AG08470 (cell line): Measurements from ENCODE around the gene EXOSC2.

GRCh38 chr9:129880642-129881983 is 45.9 kb downstream of the USP20 start:
- RRBS = 75% methylated on average over 4 of the region's 44 CpGs

GRCh38 chr9:129888333-129889466 is 53.4 kb downstream of the USP20 start:
- RRBS = 90% methylated on average over 8 of the region's 42 CpGs

DNA sequence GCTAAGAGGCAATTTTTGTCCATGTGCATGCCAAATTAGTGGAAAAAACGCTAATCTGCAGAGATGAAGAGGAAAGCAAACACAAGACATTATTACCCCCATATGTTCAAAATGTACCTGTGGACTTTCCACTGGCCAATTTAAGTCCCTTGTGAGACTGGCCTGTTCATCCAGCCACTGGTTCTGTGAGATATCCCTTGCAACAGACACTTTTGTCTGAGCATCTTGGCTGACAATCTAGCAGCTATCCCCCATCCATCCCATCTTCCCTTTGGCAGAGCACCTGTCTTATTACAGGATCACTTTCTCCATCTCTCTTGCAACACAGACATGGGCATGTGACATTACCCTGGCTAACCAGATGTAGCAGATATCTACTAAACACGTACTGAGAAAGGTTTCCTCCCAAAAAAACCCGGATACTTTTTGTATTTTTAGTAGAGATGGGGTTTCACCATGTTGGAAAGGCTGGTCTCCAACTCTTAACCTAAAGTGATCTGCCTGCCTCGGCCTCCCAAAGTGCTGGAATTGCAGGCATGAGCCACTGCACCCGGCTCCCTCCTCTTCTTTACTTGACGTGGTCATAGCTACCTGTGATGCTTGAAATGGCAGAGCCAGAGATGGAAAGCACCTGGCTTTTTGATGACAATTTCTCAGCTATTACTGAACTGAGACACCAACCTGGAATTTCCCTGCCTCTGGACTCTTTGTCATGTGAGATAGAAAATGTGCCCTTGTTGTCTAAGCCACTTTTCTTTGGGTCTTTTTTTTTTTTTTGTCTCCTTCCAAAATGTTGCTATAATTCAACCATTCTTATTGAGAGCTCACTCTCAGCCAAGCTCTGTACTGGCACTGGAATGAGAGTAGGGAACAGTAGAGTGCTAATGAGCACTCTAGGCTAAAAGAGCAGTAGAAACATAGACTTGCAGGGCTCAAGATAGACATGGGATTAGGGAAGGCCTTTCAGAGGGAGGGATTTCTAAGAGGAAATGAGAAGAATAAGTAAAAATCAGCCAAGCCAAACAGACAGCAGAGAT is 32.7 kb downstream of the FNBP1 start:
- RRBS = no CpG with 5 or more reads among the region's 6 CpGs

- RRBS = no CpG with 5 or more reads among the region's 3 CpGs
These were observed 54.1 kb upstream of the NCS1 start for GRCh38 chr9:130118112-130118449.

- RRBS = no CpG with 5 or more reads among the region's 10 CpGs
These were observed 39.0 kb upstream of the NCS1 start for GRCh38 chr9:130133167-130133584.

DNA sequence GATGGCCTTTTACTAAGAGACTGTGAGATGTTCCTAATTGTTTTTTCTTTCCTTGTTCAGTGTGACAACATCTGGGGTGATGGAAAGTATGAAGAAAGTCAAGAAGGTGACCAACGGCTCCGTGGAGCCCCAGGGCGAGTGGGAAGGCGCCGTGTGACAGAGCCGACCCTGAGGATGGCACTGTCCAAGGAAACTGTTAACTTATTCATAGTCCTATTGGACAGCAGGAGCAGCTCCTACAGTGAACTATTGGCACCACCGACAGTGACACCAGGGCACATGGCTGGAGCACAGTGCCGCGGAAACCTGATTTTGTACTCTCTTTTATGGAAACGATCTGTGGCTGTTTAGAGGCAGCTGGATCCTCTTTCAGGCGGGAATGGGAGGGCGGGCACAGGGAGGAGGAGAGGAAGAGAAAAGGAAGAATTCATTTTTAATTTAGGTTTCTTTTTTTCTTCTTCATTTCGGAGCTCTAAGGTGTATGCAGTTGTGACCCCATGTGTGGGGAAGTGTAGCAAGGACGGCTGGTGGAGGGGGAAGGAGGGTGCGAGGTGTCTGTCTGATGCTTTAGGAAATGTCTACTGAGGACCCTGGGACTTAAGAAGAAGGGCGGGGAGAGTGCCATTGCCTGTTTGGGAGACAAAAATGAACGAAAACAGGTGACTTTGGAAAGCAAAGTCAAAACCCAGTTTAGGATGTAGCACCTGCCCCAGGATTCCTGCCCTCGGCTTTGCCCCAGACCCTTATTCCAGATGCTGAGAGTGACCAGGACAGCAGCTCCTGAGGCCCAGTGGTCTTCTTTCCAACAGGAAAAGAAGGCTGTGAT is 37.0 kb upstream of the NCS1 start:
- RRBS = no CpG with 5 or more reads among the region's 18 CpGs

DNA sequence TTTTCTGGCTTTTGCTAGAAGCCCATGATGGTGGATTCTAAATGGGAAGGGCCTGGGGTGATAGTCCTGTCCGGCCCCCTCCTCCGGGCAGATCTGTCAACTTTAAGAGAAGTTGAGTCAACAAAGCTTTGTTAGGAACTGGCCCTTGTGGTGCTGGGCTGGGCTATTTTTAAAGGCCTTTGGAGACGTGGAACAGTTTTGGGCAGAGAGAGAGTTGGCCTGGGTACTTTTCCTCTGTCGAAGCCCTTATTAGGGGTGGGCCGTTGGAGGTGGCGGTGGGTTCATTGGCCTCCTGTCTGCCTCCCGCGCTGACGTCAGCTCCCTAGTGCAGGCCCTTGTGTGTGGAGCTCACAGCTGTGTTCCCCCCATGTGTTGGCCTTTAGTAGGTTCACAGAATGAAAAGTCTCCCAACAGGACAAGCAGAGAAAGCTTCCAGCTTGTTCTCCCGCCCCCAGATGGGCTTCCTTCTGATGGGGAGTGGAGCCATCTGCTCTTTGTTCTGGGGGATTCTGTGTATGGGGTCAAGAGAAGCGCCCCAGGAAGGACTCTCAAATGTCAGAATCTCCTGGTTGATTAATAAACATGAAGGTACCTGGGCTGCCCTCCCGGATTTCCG is 2.7 kb downstream of the NCS1 start:
- RRBS = 86% methylated on average over 2 of the region's 13 CpGs

GRCh38 chr9:130209337-130210018 is 37.3 kb downstream of the NCS1 start:
- RRBS = no CpG with 5 or more reads among the region's 24 CpGs

GRCh38 chr9:130214382-130214914 is 42.2 kb downstream of the NCS1 start:
- RRBS = no CpG with 5 or more reads among the region's 7 CpGs

DNA sequence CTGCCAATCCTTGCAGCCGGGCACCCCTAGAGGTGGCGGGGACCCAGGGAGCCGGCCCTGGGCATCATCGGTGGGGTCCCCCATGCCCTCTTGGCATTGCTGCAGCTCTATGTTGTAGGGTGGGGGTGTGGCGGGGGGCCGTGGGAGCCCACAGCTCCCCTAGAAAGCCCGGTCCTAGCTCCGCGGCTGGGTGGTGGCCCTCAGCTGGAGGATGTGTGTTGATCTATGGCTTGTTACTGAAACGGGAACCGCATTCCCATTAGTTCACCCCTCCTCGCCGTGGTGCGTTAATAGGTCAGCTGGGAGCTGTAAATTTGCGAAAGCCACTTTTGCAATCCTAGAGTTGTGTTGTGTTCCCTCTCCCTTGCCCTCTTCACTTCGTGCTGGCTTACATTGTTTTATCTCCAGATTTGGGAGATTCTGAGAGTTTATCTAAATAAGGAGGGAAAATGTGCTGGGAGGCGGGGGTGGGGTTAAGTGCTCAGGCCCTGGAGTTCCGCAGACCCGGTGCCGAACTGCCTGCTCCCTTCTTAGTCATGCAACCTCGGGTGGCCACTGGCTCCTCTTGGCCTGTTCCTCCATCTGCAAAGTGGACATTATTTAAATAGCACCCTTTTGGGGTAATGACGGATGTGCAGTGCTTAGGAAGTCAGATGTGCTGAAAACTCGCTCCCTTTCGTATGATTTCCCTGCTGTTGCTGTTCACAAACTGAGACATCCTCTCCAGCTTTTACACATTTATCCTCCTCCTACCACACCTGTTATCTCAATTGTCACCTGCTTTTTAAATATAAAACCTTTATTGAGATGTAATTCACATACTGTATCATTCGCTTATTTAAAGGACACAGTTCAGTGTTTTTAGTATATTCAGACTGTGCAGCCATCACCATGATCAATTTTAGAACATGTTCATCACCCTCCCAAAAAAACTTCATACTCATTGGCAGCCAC is 62.9 kb downstream of the HMCN2 start:
- RRBS = no CpG with 5 or more reads among the region's 25 CpGs

DNA sequence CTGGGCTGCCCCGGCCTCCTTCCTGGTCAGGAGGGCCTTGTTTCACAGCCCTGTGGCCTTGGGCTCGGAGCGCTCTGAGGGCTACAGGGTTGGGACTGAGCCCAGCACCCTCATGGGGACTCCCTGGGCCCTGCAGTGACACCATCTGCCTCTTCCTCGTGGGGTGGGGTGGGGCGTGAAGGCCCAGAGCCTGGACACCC is 78.1 kb downstream of the HMCN2 start:
- RRBS = no CpG with 5 or more reads among the region's 5 CpGs

DNA sequence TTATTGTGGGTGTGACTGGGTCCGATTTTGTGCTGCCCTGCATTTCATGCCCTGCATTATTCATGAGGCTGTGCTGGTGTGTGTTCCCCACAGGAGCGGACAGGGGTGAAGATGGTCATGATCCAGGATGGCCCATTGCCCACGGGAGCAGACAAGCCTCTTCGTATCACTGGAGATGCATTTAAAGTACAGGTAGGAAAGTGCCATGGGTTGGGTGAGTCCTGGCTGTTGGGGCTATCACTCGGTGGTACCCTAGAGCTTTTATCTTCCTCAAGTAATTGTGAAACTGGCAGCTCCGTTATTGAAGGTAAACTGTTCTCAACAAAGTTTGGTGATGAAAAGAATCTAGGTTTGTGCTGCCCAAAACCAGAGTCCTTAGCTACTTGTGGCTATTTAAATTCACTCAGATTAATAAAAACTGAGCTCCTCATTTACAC is 38.3 kb downstream of the FUBP3 start:
- RRBS = no CpG with 5 or more reads among the region's 6 CpGs

GRCh38 chr9:130620157-130620601 is 40.8 kb downstream of the FUBP3 start:
- RRBS = no CpG with 5 or more reads among the region's 8 CpGs

- RRBS = no CpG with 5 or more reads among the region's 47 CpGs
These were observed at the start of gene EXOSC2 for GRCh38 chr9:130693205-130694200. Gene EXOSC2 (plus strand): TSS chr9:130693780.

GRCh38 chr9:130694201-130694585 is 613 bp downstream of the EXOSC2 start:
- RRBS = no CpG with 5 or more reads among the region's 8 CpGs

DNA sequence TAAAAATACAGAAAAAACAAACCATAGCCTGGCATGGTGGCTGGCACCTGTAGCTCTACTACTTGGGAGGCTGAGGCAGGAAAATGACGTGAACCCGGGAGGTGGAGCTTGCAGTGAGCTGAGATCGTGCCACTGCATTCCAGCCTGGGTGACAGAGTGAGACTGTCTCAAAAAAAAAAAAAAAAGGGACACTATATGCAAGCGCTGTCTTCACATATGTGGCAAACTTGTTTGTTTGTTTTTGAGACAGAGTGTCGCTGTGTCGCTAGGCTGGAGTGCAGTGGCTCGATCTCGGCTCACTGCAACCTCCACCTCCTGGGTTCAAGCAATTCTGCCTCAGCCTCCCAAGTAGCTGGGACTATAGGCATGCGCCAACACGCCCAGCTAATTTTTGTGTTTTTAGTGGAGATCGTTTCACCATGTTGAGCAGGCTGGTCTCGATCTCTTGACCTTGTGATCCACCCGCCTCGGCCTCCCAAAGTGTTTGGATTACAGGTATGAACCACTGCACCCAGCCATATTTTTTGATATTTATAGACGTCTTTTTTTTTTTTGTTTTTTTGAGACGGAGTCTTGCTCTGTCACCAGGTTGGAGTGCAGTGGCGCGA is 11.9 kb downstream of the EXOSC2 start:
- RRBS = no CpG with 5 or more reads among the region's 18 CpGs

- RRBS = no CpG with 5 or more reads among the region's 7 CpGs
These were observed 66.7 kb upstream of the ABL1 start for GRCh38 chr9:130768096-130768945.

DNA sequence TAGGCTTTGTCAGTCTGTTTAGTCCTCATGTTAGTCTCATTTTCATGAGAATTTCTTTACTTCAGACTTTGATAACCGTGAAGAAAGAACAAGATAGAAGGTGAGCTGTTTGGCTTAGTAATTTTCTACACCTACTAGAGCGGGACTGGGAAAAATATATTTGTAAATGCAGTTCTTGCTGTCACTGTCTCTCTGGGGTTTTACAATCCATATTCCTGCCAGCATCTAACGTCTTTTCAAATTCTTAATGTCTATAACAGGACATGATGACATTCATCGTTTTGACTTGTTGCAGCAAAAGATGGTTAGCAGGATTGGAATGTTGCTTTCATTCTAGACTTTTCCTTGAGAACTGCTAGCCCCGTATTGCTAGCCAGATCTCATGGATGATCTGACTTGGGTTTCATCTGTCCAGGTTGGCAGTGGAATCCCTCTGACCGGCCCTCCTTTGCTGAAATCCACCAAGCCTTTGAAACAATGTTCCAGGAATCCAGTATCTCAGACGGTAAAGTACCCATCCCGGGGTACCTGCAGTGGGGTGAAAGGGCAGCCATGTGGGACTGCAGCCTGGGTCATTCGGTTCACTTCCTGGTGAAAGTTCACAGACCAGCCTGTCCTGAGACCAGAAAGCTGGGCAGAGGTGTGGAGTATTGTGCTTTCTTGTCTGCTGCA is 16.8 kb downstream of the QRFP start:
- RRBS = 72% methylated on average over 3 of the region's 9 CpGs

GRCh38 chr9:131012327-131012860 is 3.4 kb downstream of the LAMC3 start:
- RRBS = 35% methylated on average over 11 of the region's 21 CpGs

- RRBS = no CpG with 5 or more reads among the region's 7 CpGs
These were observed 26.0 kb downstream of the NUP214 start for GRCh38 chr9:131151121-131152005.